Cardiac septum (tissue), 1 donor: ENCODE results near the genes CRB3 and TUBB4A.

DNA sequence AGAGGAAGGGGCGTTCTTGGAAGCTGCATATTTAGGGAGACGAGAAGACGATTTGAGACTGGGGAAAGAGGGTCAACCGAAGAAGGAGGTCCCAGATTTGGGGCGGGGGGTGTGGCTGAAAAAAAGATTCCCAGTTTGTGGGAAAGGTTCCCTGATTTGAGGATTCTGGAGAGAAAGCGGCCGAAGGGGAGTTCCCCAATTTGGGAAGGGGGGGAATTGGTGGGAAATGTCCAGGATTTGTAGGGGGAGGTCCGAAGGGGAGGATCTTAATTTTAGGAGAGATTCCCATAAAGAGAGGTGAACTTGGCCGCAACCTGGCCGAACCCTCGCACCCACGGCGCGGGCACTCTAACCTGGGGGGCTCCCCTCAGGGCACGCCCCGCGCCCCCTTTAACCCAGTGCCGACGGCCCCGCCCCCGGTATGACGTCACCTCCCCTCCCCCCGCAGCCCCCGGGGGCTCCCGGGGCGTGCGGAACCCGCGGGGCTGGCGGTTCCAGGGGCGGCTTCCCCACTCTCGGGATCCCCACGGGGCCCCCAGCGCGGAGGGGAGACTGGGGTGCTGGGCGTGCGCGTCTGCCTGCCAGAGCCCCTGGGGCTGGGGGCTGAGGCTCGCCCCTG lies 1.2 kb downstream of the PTPRS start:
- PRO-cap: no peak

- PRO-cap: no peak
Measured at GRCh38 chr19:5623876-5624766, 1.2 kb downstream of the SAFB start.

DNA sequence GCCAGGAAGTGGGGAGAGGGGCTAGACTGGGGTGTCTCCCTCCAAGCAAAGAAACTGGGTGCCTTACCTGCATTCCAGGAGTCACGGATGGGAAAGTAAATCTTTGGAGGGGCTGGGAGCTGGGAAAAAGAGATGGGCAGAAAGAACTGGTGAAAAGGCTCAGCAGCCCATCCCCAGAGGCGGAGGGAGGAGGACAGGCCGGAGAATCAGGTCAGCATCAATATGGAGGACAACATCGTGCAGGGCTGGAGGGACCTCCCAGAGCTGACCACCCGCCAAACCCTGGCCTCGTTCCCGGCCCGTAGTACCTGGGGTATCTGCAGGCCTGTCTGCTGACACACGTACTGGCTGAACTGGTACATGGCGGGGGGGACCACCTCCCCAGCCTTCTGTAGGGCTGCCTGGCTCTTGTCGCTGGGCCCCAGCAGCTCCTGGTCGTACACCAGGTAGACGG lies 1.0 kb downstream of the MICOS13 start:
- PRO-cap: no peak

DNA sequence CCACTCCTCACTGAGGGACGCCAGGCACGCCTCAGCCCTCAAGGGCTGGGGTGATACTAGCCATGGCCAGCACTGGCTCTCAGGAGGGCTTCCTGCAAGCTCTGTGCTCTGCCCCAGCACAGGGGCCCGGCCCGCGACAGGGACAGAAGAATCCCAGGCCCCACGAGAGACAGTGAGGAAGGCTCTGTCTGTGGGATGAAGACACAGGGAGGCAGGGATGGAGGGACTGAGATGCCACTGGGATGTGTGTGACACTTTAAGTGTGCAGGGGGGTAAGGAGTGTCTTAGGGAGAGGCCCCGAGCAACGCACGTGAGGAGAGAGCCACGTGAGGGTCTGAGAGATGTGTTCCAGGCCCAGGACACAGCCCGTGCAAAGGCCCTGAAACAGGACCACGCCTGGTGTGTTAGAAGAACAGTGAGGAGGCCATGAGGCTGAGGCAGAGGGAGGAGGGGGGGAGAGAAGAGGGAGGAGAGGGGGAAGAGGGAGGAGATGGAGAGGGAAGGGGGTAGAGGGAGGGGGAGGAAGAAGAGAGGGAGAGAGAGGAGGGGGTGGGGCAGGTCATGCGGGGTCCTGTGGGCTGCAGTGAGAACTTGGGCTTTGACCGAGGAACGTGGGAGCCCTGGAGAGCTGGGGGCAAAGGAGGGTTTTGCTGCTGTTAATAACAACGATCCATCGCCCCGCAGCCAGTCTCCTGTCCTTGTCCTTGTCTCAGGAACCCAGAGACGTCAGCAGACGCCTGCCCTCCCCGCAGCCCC lies 7.1 kb downstream of the RPL36 start:
- PRO-cap: no peak

DNA sequence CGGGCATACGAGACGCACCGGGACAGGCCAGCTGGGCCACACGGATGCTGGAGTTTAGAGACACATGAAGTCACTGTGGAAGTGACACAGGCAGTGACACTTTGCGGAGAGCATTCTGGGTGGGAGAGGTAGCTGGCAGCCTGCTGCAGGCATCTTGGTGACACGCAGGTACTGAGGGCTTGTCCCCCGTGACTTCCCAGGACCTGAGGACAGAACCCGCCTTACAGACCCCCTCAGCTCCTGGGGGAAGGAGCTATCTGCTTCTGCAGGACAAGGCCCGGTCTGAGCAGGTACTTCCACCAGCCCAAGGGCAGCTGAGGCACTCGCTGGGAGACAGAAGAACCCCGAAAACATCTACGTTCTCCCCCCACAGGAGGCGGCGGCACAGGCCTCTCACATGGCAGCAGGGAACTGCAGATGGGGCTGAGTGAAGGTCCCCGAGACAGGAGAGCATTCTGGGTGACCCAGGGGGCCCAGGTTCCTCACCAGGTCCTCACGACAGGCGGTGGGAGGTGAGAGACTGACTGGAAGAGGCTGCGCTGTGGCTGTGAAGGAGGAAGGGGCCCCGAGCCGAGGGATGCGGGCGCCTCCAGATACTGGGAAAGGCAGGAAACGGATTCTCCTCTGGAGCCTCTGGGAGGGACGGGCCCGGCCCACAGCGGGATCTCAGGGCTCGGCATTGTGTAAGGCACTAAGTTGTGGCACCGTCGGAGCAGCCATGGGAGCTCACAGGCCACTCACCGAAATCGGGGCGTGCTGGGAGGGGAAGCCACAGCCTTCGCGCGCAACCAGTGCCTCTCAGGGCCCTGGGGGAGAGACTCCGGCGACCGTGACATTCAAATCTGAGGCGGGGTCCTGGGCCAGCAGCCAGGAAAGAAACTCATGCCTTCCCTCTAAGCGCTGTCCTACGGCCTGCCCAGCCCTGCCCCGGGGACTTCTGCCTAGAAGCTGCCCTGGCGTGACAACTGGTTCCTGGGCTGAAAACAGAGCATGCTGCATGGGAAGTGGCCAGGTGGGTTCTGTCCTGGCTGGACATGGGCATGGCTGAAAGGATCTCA lies 13.9 kb downstream of the RPL36 start:
- PRO-cap: no peak

- PRO-cap: no peak
Measured at GRCh38 chr19:5803877-5804435, 911 bp upstream of the NRTN start.

GRCh38 chr19:5821703-5822545 lies 17.1 kb downstream of the NRTN start:
- PRO-cap: no peak

- PRO-cap: no peak
Measured at GRCh38 chr19:5826635-5827274, 12.7 kb downstream of the FUT6 start.

DNA sequence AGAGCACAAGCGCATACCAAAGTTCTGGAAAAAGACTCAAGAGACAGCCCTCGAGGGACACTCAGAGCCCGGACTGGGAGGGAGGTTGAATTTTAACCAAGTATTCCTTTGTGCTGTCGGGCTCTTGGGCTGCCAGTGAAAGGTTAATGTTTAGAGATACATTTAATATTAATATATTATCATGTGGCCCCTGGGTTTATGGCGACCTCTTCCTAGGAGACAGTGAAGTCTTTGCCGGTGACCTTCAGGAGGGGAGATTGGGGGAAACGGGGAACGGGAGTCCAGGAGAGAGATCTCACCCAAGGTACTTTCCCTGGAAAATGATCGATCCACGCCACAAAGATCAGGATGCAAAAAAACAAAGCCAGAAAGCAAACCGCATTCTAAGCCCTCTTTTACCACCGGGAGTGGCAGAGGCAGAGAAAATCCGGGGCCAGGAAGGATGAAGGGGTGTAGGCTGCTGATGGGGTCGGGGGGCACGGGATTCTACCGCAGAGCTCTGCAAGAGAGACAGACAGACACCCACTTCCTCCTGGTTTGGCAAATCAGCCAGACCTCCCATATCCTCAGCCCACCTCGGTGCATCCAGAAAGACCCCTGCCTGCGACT lies 1.5 kb downstream of the FUT6 start:
- PRO-cap: no peak

- PRO-cap: no peak
Measured at GRCh38 chr19:5923687-5923999, 9.6 kb downstream of the CAPS start.

DNA sequence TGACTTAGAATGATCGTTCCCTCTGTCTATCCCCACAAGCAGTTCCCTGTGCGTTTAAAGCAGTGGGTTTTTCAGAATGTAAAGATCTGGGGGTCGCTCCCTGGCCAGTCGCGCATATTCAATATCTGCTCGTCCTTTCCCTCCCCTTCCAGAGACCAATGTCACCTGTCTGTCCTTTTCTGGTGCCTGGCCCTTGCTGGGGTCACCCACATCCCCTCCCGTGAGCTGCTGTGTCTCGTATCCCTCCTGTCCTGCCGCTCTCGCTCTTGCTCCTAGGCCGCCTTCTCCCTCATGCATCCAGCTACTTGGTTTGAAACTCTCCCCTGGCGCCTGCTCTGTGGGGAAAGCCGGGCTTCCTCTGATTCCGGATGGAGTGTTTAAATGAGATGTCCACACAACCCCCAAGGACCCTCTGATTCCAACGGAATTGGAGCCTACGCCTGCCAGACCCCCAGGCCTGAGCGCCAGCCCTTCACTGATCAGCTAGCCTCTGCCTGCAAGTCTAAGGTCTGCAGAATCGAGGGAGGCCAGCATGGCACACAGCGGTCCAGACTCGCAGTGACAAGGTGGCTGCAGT lies 47.4 kb downstream of the RFX2 start:
- PRO-cap: no peak

GRCh38 chr19:6232658-6233049 lies 47.1 kb downstream of the MLLT1 start:
- PRO-cap: no peak

DNA sequence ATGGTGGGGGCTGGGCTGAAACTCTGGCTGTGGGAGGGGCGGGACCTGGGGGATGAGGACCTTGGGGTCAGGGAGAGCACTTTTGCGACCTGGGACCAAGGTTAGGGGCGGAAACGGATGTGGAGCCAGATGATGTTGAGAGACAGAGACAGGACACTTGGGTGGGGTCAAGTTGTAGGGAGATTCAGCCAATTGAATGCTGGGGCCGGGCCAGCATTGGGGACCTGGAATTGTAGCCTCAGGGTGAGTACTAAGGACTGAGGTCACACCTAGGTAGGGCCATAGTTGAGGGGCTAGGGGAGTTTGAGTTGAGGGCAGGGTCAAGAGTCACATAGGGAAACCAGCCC lies 1.2 kb downstream of the ALKBH7 start:
- PRO-cap: no peak

DNA sequence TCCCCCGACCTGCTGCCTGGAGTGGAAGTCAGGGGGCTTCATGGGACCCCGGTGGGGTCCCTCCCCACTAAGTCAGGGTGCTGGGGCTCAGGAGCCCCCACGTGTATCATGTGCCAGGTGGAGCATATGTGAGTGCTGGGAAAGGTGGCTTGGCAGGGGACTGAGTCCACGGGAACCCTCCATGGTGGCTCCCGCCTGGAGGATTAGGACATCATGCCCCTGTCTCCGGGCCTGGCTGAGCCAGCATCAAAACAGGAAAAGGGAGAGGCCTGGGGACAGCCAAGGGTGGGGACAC lies 363 bp upstream of the PSPN start:
- PRO-cap: no peak

DNA sequence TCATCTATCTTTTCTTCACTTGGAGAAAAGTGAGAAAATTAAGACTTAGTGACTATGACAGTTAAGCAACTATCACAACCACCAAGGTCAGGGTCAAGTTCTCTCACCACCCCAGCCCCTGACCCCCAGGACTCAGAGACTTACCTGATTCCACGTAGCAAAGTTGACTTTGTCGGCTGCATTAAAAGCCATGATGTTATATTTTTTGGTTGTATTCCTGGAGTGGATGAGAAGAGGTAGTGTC lies 1.3 kb downstream of the GTF2F1 start:
- PRO-cap: no peak

GRCh38 chr19:6462122-6462705 lies 1.9 kb upstream of the CRB3 start:
- PRO-cap: no peak

DNA sequence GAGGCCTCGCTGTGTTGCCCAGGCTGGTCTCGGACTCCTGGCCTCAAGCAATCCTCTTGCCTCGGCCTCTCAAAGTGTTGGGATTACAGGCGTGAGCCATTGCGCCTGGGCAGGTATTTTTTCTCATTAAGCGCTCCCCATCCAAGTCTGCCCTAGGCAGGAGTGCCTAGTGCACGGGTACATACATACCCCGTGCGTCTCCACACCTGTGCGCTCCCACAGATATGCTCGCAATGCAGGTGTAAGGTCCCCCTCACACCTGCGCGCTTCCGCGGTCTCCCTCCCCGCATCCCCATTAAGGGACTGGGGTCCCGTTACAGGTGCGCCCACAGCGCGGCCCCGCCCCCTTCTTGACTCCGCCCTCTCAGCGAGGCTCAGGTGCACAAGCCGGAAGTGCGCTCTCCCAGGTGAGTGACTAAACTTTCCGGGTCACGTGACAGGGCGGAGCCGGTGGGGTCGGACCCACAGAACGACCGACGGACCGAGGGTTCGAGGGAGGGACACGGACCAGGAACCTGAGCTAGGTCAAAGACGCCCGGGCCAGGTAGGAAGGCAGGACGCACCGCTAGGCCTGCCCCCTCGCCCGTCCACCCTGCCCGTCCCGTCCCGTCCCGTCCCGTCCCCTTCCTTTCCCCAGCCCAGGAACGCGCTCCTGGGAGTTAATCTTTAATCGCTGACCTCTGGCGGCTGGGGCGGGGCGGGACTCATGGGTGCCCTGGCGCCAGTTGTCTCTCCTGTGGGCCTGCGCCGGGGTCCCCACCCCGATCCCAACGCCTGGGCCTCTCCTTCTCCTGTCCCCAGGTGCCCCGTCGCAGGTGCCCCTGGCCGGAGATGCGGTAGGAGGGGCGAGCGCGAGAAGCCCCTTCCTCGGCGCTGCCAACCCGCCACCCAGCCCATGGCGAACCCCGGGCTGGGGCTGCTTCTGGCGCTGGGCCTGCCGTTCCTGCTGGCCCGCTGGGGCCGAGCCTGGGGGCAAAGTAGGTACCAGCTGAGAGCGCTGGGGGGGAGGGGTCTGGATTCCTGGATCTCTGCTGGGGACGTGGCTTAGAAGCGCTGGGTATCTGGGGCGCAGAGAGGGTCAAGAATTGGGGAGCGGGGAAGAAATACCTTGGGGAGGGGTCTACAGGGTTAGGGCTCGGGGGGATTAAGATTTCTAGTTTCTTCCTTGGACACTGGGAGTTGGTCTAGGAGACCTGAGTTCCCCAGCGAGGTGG lies at the start of gene CRB3:
CRB3 (plus strand) TSS at position 465 of the 1,214 bp plus-strand sequence.
- PRO-cap: no peak

GRCh38 chr19:6467324-6468151 lies 3.5 kb downstream of the CRB3 start:
- PRO-cap: no peak

- PRO-cap: bidirectional peak, plus-strand start at chr19:6502438, minus-strand start at chr19:6502309
Measured at GRCh38 chr19:6501695-6502817, at the start of gene TUBB4A. TSS of gene TUBB4A (minus strand) at chr19:6502309.

DNA sequence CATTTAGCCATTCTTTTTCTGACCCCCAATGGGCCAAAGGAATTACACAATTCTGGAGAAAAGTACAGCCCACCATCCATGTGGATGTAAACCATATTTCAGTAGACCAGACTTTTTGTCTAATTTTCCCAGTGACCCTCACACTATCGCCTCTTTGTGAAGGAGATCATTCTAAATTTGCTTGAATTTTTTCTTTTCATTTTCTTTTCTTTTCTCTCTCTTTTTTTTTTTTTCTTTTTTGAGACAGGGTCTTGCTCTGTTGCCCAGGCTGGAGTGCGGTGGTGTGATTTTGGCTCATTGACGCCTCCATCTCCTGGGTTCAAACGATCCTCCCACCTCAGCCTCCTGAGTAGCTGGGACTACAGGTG lies 15.3 kb downstream of the C3 start:
- PRO-cap: no peak